ENCODE measurements around a stretch of chr2.

- PRO-cap = no peak
- RAMPAGE, long total RNA = start-site peak on the minus strand at chr2:95885902-95886019, 17 reads
These were observed 105.7 kb downstream of the ANKRD36C start for GRCh38 chr2:95885883-95886408.

DNA sequence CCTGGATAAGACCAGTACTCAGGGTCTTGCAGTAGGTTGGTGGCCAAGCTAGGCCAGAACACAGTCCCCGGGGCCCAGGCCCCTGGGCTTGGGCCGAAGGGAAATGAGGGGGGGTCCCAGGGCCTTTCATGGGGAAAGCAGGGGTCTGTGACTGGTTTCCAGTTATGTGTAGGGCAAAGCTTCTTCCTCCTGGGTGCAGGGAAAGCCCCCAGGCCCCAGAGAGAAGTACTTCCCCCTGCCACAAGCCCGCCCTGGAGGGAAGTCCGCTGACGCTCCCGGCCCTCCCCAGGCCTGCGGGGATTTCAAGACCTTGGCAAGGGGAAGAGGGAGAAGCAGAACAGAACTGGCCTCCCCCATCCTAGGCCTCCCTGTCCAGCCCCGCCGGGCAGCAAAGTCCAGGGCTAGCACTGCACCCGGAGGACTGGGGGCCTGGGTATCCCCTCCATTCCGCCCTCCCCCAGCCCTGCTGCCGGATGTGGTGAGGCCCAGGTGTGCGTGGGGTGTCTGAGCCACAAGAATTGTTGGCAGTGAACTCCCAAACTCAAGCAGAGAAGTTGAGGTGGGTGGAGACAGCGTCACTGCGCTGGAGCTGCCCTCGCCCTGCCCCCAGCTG is 900 bp upstream of the DUSP2 start:
- PRO-cap = unidirectional peak, plus-strand start at position 335 of the sequence; bidirectional peak, plus-strand start at position 548 of the sequence, minus-strand start at position 520 of the sequence
- RAMPAGE, long total RNA = no peak

DNA sequence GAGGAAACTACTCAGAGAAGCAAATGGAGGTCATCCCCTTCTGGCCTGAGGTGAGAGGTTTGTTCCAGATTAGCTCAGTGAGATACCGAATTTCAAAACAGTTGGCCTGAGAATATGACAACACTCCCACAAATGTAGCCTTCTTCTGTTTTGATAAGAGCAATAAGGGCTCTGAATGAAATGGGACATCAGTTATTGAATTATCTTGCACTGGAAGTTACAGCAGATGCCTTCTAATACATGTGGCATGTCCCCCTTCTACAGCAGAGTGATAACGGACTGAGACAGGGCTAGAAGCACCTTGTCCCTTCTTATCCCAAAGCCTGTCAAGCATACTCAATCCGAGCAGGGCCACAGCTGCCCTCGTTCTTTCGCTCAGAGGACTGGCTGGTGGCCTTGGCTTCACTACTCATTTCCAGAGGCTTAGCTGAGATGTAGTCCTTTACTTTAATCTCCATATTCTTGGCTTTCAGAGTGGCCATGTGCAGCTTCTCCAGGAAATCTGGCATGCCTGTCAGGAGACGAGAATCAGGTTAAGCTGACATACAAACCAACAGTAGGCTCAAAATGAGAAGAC is 22.1 kb downstream of the STARD7 start:
- PRO-cap = no peak
- RAMPAGE, long total RNA = no peak

GRCh38 chr2:96207316-96207733 is 1.3 kb downstream of the STARD7 start:
- PRO-cap = no peak
- RAMPAGE, long total RNA = no peak

- PRO-cap = no peak
- RAMPAGE, long total RNA = start-site peak on the plus strand at chr2:96240378-96240688, 5 reads
These were observed 25.4 kb downstream of the TMEM127 start for GRCh38 chr2:96240250-96240873.

DNA sequence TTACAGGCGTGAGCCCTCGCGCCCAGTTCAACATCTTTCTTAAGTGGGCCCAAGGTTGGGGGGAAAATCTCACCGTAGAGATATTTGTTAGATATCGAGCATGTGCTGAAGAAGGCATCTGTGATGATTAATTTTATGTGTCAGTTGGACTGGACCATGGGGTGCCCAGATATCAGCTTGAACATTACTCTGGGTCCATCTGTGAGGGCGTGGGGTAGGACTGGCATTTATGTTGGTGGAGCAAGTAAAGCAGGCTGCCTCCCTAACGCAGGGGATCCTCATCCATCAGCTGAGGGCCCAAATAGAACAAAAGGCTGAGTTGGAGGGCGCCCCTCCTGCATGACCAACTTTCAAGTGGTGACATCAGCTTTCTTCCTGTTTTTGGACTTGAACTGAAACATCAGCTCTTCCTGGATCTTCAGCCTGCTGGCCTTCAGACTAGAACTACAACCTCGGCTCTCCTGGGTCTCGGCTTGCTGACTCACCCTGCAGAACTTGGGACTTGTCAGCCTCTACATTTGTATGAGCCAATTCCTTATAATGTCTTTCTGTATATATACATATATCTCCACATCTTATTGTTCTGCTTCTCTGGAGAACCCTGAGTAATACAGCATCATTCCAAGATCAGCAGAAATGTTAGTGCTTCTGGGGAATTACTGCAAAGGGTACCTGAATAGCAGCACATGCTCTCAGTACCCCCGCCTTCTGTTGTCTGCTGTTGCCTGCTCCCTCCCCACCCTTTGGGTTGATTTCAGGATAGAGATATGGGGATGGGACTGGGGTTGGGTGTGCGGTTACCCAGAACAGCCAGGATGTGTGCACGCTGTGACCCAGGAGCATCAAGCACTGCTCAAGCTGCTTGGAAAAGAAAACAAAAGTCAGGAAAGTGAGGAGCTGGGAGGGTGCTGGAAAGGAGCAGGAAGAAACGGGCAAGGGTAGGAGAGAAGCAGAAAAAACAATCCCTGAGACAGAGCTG is 20.0 kb downstream of the TMEM127 start:
- PRO-cap = no peak
- RAMPAGE, long total RNA = no peak

DNA sequence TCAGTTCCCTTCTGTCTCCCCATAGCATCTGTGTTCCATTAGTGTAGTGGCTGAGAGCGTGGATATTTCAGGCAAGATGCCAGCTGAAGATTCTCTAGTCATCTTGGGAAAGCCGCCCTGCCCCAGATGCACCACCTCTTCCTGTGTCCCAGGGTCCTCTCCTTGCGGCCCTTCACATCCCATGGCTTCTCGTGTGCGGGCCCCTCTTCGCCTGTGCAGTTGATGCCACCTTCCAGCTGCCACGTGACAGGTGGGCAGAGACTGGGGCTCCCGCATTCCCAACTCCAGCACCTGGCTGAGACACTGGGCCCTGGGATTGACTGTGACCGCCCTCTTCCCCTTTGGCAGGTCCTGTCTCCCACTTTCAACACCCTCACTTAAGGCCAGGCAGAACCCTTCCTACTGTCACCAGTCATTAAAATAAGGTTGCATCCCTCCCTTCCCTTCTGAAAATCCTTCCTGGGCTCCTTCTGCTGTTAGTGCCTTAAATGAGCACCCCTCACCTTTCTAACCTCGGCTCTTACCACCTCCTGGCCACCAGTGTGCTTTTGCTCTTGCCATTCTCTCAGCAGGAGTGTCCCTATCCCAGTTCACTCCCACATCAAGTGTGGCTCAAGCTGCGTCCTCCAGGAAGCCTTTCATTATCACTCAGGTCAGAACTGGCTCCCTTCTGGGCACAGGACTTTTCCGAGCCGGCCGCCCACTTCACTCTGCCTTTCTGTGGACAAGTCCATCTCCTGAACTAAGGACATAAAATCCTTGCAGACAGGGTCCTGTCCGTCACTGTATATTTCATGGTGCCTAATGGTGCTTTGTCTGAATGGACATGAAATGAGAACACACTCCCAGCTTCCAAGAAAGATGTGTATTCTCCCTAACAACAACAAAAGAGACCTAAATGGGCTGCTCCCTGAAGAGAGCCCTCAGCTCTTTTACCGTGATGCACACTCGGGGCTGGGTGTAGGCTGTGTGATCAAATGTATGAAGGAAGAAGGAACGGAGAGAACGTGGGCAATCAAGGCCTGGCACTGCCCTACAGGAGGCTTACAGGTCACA is 15.7 kb downstream of the TMEM127 start:
- PRO-cap = no peak
- RAMPAGE, long total RNA = no peak

DNA sequence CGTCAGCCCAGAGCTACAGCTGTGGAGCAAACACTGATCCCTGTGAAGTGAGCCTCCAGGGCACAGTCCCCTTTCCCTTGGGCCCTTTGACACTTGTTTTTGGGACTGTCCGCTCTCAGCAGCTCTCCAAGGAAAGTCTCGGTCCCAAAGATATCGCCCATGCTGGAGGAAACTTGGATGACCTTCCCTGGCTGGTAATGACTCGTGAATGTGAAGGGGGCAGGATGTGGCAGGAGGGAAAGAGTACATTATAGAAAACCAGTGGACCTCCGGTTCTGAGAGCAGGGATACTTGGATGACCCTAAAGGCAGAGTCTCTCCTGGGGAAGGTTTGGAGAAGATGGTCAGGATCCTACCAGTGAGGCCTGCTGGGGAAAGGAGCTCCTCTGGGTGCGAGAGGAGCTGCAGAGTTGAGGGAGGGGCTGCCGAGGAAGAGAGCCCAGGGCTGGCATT is 12.4 kb downstream of the TMEM127 start:
- PRO-cap = no peak
- RAMPAGE, long total RNA = no peak

DNA sequence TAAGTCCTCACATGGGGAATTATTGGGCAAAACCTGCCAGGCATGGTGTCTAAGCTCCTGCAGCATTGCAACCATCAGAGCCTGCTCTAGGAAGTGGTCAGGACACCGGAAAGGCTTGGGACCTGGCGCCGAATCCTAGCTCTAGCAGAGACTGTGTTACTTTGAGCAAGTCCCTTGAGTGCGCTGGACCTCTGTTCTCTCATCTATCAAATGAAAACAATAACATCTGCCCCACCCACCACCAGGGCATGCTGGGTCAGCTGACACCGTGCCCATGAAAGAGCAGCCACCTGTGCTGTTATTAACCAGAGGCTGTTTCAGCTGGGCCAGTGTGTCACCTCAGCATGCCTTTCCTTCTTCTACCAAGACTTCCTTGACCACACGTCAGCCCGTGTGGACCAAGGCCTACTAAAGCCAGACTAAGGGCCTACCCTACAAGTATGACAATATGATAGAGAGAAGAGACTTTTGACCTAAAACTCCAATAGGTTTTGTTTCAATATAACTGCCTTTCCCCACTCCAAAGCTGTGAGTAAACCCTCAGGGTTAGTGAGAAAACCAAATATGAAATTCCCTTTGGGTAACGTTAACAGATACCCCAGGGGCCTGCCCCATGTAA is 6.1 kb downstream of the TMEM127 start:
- PRO-cap = no peak
- RAMPAGE, long total RNA = no peak

DNA sequence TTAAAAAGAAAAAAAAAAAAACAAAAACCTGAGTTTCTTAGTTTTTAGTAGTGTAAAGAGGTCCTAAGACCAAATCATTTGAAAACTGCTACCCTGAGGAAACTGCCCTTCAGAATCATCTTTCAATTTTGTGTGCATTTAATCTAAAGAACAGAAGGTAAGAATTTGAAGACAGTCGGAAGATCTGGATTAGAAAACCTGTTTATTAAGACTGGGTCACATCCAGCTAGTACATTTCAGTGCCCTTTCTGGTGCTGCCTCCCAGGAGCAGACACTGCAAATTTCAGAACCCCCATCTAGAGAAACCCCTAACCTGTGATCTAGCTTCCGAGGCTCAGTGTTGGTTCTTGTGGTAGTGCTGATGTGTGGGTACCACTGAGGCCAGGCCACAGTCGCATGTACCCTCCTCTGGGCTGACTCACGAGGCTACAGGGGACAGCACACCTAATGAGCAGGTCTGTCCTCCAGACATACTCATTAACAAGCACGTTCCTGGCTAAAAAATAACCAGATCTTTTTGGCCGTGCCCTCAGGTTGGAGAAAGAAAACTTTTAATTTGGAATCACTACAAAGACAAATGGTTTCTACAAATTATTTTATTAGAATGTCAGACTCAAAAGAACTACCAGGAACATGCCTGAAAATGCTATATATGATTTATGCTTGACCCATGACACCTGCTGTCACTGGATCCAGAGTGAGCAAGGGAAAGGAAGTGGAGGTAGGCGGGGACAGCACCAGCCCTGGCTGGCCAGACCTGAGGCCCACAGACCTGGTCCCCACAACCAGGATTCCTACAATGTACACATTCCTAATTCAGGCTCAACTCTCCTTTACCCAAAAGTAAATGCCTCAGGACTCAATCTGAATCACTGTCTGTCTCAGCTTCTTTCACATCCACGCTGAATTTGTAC is 8.4 kb downstream of the CIAO1 start:
- PRO-cap = no peak
- RAMPAGE, long total RNA = no peak

GRCh38 chr2:96302964-96303502 is 2.3 kb downstream of the SNRNP200 start:
- PRO-cap = no peak
- RAMPAGE, long total RNA = start-site peak on the minus strand at chr2:96303231-96303280, 88 reads

DNA sequence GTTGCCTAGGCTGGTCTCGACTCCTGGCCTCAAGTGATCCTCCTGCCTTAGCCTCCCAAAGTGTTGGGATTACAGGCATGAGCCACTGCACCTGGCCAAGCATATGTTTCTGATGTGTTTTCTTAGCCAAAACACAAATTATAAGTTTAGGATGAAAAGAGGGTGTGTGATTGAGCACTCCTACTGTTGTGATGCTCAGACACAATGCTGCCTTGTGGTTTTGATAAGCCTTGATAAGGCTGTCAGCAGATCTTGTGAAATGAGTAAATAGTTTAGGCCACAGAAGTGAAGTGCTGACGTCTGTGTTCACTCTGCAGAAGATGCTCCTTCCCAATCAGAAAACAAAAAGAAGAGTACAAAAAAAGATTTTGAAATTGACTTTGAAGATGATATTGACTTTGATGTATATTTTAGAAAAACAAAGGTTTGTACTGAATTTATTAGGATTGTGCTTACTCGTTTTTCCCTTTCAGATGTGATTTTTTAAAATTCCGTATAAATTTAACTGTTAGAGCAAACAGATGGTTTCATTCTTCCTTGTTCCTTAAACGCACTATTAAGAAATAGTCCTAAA is 24.3 kb downstream of the NCAPH start:
- PRO-cap = no peak
- RAMPAGE, long total RNA = no peak

DNA sequence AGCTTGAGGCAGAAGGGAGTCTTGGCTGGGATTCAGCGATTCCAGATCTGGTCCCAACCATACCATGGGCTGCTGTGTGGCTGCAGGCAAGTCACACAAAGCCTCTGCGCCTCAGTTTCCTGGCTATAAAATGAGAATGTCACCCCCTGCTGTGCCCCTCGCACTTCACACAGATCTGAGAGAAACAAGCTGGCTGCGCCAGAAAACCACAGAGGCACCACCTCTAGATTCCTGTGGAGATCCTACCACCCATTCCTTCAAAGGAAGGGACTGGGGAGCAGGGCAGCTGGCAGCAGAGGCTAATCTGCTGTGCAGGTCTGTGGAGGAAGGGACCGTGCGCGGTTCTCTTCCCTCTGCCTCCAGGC is 19.8 kb downstream of the NEURL3 start:
- PRO-cap = no peak
- RAMPAGE, long total RNA = no peak

GRCh38 chr2:96533251-96534200 is 3.0 kb upstream of the ARID5A start:
- PRO-cap = bidirectional peak, plus-strand start at chr2:96533874, minus-strand start at chr2:96533570
- RAMPAGE, long total RNA = no peak

GRCh38 chr2:96714144-96714968 is 25.5 kb downstream of the LMAN2L start:
- PRO-cap = no peak
- RAMPAGE, long total RNA = no peak

GRCh38 chr2:96800929-96801151 is 15.2 kb upstream of the CNNM3 start:
- PRO-cap = no peak
- RAMPAGE, long total RNA = no peak

DNA sequence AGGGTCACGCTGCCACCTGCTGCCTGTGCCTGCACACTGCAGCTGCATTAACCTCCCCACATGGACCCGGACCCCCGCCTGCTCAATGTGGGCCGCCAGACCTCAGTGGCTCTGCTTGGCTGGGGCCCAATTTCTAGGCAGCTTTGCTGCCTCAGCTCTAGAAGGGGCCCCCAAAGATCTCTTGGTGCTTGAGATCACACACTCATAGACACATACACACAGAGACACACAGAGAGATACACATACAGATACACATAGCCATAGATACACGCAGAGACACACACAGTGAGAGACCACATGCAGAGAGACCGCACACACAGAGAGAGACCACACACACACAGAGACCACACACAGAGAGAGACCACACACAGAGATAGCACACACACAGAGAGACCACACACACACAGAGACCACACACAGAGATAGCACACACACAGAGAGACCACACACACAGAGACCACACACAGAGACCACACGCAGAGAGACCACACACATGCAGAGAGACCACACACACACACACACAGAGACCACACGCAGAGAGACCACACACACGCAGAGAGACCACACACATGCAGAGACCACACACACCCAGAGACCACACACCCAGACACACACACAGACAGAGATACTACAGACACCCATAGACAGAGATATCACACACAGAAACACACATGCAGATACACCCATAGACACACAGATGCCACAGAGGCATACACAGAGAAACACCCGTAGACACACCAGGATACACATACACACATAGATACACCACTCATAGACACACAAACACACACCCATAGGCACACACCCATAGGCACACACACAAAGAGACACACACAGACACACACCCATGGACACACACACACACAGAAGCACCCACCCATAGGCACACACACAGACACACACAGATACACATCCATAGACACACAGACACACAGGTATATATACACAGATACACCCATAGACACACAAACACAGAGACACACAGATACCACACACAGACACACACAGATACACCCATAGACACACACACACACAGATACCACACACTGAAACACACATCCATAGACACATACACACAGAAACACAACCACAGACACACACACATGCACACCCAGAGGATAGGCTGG is 14.6 kb upstream of the CNNM3 start:
- PRO-cap = no peak
- RAMPAGE, long total RNA = start-site peak on the plus strand centred at position 712 of the sequence, 14 bp wide, 16 reads

GRCh38 chr2:96806368-96807453 is 9.4 kb upstream of the CNNM3 start:
- PRO-cap = no peak
- RAMPAGE, long total RNA = no peak

GRCh38 chr2:96950006-96950801 is 36.2 kb downstream of the FAM178B start:
- PRO-cap = no peak
- RAMPAGE, long total RNA = no peak

DNA sequence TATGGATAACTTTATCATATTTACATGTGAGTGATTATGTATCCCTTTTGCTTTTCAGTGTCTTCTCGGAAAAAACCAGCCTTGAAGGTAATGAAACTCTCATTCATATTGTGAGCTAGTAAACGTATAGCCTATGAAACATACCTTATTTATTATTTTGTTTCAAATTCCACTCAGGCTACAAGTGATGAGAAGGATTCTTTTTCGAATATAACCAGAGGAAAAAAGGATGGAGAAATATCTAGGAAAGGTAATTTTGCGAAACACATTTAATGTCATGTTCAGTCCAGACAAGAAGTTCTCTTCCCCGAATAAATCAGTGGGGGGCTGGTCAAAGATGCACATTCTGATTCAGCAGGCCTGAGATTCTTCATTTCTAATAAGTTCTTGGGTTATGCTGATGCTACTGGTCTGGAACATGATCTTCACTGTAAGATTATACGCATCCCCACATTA is 81.7 kb downstream of the ANKRD36 start:
- PRO-cap = no peak
- RAMPAGE, long total RNA = start-site peak on the plus strand centred at position 53 of the sequence, 942 bp wide, 26 reads